Caco-2 (cell line): ENCODE measurements around a stretch of chr2.

DNA sequence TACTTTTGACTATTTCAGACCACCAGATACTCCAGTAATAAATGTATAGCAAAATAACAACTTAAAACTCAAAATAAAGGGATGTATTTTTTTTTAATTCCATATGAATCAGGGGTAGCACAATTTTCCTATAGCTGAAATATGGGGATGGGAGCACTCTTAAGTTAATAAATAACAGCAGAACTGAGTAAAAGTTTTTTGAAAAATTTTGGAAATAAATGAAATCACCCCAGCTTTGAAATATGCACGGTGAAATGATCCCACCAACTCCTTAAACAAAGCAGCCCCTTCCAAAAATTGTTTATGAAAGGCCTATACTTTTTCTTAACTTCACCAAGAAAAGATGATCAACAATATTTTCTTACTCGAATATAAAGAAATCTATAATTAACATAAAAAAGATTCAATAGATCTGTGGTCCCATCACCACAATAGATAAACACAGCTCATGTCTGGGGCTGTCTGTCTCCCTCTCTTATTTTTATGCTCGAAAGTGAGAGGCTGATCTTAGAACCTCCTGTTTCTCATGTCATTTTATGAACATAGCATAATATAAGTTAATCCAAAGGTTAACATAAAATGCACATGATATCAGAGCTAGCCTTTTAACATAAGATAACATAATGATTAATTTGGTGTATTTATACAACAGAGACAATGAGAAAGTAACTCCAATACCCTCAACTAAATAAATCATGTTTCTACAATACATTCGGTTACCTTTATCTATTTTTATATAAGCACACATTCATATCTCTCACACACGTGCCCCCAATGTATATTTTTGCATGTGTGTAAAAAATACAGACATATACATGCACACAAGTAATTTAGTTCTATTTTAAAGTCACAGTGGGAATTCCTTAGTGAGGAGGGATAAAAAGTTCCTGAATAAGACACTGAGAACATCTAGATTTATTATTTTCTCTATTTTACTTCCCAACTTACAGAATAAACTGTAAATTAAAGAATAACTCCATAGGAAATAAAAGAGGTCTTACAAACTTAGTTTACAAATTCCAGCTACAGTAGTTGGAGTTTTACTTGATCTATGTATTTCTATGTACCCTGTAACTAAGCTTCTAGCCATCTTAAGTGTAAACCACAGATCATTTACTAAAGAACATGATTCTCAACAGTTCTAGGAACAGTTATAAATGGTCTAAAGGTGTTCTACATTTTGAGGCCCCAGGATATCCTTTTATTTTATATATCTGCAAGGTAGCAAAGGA is 88.4 kb downstream of the INO80D start:
- PRO-cap: no peak
- RRBS: no CpG with 5 or more reads among the region's 5 CpGs

DNA sequence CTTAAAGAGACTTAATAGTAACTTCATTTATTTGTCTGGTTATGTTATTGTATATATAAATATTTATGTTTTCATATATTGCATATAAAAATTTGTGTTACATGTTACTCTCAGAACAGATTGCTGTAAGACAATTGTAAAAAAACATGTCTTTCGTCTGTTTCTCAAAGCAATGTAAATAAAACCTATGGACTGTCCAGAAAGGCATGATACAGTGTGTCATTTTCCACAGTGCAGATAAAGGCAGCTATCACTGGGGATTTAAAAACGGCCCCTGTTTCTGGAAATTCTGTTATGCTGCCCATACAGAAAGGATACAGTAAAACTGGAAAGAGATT is 649 bp upstream of the INO80D start:
- PRO-cap: bidirectional peak, plus-strand start at position 229 of the sequence, minus-strand start at position 176 of the sequence
- RRBS: no CpG with 5 or more reads among the region's 2 CpGs

- PRO-cap: no peak
- RRBS: no CpG with 5 or more reads among the region's 4 CpGs
Measured at GRCh38 chr2:206267581-206267780, 7.0 kb upstream of the ZDBF2 start.

- PRO-cap: no peak
- RRBS: no CpG with 5 or more reads among the region's 16 CpGs
Measured at GRCh38 chr2:206530585-206531332, 87.4 kb downstream of the ADAM23 start.

- PRO-cap: no peak
- RRBS: no CpG with 5 or more reads among the region's 9 CpGs
Measured at GRCh38 chr2:206699964-206700524, 18.2 kb downstream of the DYTN start.

- PRO-cap: no peak
- RRBS: no CpG with 5 or more reads among the region's 9 CpGs
Measured at GRCh38 chr2:206823009-206823714, 57.8 kb downstream of the FASTKD2 start.

DNA sequence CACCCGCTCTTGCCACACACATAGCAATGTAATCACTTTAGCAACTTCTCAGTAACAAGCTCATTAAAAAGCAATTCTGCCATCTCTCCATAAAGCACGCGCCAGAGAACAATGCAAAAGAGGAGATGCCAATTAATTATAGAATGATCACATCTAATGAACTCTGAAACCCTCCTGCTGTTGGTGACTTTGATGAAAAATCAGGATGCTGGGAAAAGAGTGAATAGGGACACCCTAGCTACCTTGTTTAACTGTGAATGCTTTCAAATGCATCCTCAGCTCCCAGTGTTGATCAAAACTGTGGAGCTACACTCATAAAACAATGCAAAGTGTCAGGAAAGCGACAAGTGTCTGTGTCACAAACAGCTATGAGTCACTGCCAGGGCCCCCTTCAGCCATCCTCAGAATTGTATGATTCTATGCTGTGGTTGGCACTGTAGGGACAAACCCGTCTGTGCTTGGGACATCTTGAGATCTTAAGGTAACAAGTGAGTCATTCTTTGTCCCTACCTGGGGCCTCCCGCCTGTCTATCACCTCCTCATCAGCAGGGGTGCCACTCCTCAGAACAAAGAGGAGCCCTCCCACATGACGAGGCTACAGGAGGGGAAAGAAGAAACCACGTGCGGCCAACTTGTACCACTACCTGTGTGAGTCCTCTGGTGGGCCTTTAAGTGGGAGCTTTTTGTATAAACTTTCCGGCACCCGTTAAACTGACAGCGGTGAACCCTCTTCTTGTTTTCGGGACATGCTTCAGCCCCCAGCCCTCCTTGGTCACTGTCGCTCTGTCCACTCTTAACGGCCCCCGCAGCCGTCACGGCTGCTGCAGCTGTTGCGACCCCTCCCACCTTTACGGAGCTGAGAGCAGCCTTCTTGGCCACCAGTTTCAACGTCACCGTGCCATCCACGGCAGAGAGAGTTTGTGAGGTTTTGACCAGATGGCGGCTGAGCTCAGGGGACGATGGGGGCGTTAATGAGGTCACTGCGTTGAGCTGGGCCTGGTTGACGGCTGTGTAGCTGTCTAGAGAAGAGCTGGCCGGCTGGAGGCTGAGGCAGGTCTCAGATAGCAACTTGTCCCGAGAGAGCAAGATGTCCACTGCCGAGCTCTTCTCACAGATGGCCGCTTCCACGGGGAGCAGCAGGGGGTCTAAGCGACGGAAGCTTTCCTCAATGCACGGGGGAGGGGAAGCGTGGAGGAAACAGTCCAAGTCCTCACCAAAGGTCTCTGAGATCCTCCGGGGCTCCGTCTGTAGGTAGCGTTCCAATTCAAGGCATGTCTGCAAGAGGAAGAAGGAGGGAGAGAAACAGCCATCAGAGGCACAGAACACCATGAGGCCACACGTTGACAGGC is 42.1 kb downstream of the KLF7 start:
- PRO-cap: no peak
- RRBS: no CpG with 5 or more reads among the region's 41 CpGs

DNA sequence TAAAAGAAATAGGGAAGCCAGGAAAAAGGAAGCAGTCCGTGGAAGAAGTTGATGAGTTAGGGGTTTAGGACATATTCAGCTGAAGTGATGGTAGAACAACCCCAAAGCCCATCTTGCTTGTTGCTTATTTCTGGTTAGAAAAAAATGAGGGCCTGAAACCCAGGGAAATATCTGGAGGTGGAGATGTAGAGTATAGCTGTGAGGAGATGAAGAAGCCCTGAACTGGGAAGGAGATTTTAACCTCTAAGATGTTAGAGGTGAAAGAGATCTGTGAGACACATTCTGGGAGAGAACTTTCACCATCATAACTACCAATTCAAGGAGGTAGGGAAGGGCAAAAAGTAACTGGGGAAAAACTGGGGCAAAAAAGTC is 7.9 kb downstream of the KLF7 start:
- PRO-cap: no peak
- RRBS: no CpG with 5 or more reads among the region's 1 CpG

DNA sequence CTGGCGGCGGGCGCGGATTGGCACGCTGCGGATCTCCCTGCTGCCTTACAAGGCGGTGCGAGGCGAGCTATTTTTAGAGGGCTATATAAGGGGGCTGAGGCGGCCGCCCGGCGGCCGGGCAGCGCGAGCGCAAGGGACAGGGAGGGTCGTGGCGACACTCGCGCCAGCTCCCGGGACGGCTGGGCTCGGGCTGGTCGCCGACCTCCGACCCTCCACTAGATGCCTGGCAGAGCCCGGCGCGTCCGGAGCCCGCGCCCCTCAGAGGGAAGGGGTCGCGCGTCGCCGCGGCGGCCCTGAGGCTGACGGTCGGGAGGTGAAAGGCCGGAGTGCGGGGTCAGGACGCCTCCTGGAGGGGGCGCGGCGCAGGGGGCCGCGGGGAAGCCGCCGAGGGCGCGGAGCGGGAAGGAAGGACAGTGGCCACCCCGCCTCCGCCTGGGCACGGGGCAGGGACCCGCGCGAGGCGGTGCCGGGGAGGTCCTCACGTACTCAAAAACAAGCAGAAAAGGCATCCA is 579 bp upstream of the KLF7 start:
- PRO-cap: bidirectional peak, plus-strand start at position 113 of the sequence, minus-strand start outside the sequence; bidirectional peak, plus-strand start at position 378 of the sequence, minus-strand start at position 328 of the sequence
- RRBS: 3% methylated on average over 25 of the region's 64 CpGs

GRCh38 chr2:207226874-207228064 is 61.5 kb upstream of the KLF7 start:
- PRO-cap: no peak
- RRBS: no CpG with 5 or more reads among the region's 25 CpGs

GRCh38 chr2:207337804-207338611 is 172.3 kb upstream of the KLF7 start:
- PRO-cap: no peak
- RRBS: no CpG with 5 or more reads among the region's 7 CpGs

DNA sequence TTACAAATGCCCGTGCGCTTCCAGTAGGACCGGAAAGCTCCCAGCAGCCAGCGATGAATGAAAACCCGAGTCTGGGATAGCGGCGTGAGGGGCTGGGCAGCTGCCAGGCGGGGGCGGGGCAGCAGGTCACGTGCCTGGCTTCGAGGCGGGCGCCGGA is 295 bp upstream of the CCNYL1 start:
- PRO-cap: bidirectional peak, plus-strand start outside the sequence, minus-strand start at position 59 of the sequence
- RRBS: 4% methylated on average over 7 of the region's 14 CpGs

DNA sequence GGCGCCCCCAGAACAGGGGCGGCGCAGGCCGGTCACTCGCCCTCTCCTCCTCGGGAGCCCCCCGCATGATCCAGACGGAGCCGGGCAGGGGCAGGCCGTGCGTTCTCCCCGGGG is 406 bp downstream of the FZD5 start:
- PRO-cap: no peak
- RRBS: 3% methylated on average over 9 of the region's 12 CpGs

GRCh38 chr2:207844622-207844999 is 74.9 kb upstream of the FZD5 start:
- PRO-cap: no peak
- RRBS: no CpG with 5 or more reads among the region's 2 CpGs

DNA sequence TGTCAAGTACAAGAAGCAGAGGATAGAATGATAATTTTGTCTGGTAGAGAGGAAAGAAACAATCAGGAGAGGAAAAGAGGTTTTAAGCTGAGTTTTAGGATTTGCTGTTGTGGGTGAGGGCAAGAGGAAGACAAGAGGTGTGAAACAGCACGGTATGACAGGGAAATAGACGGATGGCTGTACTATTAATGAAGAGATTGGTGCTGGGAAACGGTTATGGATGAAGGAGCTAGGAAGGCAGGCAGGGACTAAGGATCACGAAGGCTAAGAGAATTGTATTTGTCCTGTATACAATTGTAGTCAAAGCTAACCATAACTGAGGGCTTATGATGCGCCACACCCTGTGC is 86.1 kb downstream of the PLEKHM3 start:
- PRO-cap: no peak
- RRBS: no CpG with 5 or more reads among the region's 5 CpGs

GRCh38 chr2:208025841-208026250 is 519 bp upstream of the PLEKHM3 start:
- PRO-cap: no peak
- RRBS: no CpG with 5 or more reads among the region's 10 CpGs

DNA sequence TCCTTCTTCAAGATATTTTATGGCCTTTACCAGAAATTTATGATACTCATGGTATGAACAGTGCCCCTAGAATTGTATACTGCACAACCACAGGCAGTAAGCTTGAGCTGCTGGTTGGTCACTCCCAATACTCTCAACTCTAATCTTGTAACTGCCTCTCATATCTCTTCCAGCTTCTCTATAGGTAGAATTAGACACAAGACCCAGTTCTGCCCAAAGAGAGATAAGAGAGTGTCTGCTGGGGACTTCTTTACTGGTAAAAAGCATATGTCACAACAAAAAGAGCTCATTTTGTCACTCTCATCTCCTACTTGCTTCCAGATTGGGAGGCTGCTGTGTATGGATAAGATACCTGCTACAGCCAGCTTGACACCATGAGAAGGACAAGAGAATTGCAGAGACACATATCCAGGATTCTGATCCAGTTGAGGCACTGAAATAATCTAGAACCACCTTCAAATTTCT is 165.1 kb downstream of the PTH2R start:
- PRO-cap: no peak

GRCh38 chr2:208702340-208702714 is 295.7 kb downstream of the PTH2R start:
- PRO-cap: no peak
- RRBS: no CpG with 5 or more reads among the region's 2 CpGs

GRCh38 chr2:209146607-209146979 is 277.3 kb upstream of the MAP2 start:
- PRO-cap: no peak
- RRBS: no CpG with 5 or more reads among the region's 1 CpG

- PRO-cap: no peak
- RRBS: no CpG with 5 or more reads among the region's 14 CpGs
Measured at GRCh38 chr2:209495049-209495565, 71.3 kb downstream of the MAP2 start.